Umbilical cord (tissue), 2 donors: Measurements from ENCODE around the genes TNFSF10 and NAALADL2.

GRCh38 chr3:171002235-171002770 lies 24.2 kb downstream of the SLC2A2 start:
- RAMPAGE, long total RNA: no peak

DNA sequence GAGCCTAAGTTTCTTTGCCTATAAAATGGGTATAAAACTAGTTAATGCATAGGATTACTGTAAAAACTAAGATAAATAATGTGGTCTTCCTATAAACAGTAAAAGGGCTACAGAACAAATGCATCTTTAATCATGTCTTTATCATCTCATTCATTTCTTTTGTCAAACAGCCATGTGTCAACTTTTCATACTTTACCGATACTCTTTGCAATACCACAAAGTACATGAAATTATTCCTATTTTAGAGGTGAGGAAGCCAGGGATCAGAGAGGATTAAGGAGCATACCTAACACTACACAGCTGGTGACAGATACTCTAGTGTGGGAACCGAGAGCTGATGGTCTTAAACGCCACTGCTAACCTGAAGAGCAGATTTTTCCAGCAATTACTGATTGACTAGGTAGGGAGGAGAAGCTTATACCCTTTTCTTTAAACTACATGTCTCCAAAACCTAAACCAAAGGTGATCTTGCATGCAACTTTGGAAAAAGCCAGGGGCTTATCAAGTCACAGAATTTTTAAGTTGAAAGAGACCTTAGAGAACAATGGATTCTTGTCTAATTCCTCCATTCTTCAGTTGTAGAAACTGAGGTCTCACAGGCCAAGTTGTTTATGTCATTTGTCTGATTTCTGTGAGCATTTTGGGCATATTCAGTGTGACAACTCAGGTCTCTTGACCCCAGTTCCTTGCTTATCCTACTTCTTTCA lies 2.3 kb downstream of the SLC2A2 start:
- RAMPAGE, long total RNA: no peak

DNA sequence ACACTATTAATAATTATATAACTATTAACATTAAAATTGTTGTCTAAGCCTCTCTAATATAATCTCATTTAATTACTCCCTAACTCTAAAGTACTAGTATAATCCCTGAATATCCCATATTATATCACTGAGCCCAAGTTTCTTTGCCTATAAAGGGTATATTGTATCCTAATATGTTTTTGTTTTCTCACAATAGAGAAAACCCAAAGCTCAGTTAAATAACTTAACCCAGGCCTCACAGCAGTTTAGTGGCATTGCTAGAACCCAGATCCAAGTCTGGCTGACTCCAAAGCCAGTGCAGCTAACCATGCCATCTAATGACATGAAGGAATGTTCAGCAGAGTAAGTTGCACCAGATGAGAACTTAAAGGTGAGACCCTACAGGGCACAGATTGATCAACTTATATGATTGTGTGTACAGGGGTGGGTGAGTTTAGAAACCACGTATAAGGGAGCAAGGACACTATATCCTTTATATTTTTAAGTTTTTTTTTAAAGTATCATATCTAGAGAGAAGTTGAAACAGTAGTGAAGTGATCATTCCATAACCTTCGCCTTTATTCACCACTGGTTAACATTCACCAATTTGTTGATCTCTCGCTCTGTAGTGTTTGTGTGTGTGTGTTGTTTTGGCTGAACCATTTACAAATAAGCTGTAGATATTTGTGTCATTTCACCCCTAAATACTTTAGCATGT lies 1.0 kb downstream of the SLC2A2 start:
- RAMPAGE, long total RNA: no peak

GRCh38 chr3:171142970-171143342 lies 116.4 kb upstream of the SLC2A2 start:
- RAMPAGE, long total RNA: no peak

- RAMPAGE, long total RNA: no peak
These were observed 198.8 kb downstream of the TNIK start for GRCh38 chr3:171261360-171261945.

GRCh38 chr3:171678918-171679334 lies 131.4 kb downstream of the PLD1 start:
- RAMPAGE, long total RNA: no peak

- RAMPAGE, long total RNA: no peak
These were observed 56.2 kb downstream of the PLD1 start for GRCh38 chr3:171753965-171754559.

DNA sequence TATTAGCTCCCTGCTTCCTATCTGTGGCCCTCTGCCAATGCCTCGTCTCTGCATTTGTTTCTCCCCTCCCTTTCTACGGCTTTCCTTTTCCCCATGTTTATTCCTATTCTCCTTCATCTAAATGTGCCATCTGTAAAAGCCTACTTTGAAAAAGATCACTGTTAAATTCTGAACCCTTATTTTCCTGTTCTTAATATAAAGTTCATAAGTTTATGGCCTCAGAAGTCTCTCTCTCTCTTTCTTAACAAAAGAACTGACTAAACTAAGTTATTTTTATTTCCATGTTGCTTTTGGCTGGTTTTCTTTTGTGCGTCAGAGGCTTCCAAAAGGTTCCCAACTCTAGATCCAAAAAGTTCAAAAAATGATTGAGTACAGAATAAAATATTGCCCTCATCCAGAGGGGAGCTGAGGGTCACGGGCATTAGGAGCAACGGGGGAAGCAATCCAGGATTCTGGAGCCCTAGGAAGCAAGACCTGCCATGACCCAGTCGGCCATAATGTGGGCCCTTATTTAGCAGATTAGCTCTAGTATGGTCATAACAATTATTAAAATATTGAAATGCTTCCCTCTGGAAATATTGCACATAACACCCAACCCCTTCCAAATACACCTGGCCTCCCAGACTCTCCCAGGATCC lies 5.3 kb downstream of the PLD1 start:
- RAMPAGE, long total RNA: no peak

DNA sequence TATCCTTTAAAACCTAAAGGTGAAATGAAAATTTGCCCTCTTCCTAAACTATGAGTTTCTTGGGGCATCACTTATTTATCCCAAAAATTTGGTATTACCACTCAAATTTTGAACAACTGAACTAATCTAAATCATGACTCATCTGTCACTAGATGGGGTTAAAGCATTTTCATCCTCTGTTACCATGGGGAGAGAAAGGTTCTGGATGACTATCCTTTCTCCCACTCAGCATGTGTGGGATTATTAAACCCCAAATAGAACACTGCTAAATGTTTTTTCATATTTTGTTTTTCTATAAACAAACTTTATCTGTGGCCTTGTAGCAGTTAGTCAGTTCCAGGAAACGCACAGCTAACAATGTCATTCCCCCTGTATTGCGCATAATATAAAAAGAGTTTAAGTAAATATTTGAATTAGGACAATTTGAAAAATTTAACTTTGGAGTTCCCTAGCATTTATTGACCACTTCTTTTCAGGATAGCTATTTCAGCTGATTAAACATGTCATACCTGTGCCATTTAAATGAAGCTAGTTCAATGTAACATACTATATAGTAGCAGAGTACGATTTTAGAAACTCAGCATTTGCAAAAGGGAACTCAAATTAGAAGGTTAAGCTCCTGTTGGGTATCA lies 9.3 kb upstream of the TMEM212 start:
- RAMPAGE, long total RNA: no peak

DNA sequence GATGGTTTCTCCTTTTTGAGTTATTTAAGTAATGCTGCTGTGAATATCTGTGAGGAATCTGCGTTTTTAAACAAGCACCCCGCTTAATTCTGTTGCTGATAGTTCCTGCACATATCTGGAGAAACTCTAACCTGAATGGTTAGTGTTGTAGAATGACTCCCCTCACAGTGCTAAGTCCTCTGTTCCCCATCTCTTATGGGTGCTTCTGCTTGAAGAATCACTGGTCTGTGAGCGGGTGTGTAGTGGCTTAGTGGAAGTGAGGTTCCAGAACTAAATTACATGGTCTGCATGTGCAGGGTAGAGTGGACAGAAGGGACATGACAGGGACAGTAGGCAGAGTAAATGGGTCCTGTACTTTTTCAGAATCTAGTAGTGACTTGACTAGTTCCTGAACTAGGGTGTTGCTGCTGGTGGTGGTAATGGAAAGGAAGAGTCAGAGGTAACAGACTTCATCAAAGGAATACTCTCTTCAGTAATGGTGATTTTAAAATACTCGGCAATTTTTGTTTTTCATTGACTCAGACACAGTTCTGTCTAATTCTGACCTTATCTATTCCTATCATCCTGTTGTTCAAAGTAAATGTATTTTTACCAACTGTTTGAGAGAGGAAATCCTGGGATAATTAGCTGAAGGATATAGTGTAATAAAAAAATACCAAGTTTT lies 55.3 kb downstream of the FNDC3B start:
- RAMPAGE, long total RNA: no peak

DNA sequence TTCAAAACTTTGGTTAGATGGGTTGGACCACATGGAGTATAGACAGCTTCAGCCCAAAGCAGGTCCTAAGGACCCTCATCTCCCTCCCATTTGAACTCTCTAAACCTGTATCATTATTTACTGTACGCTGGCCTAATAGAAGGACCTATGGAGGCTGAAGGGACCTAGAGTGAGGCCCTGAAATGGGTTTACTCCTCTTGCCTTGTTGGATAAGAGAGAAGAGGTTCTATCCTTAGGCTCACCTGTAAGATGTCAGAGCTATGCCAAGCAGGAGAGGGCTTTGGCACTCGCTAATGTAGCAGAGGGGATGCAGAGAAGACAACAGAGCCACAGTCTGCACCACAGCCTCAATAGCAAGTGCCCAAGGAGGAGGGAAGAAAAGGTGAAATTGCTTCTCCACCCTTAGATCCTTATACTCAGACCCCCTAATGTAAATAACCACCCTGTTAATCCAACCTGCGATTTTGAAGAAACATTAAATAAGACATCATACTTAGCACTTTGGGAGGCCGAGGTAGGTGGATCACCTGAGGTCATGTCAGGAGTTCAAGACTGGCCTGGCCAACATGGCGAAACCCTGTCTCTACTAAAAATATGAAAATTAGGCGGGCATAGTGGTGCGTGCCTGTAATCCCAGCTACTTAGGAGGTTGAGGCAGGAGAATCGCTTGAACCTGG lies 71.1 kb downstream of the FNDC3B start:
- RAMPAGE, long total RNA: no peak

GRCh38 chr3:172179427-172180645 lies 140.5 kb downstream of the FNDC3B start:
- RAMPAGE, long total RNA: no peak

DNA sequence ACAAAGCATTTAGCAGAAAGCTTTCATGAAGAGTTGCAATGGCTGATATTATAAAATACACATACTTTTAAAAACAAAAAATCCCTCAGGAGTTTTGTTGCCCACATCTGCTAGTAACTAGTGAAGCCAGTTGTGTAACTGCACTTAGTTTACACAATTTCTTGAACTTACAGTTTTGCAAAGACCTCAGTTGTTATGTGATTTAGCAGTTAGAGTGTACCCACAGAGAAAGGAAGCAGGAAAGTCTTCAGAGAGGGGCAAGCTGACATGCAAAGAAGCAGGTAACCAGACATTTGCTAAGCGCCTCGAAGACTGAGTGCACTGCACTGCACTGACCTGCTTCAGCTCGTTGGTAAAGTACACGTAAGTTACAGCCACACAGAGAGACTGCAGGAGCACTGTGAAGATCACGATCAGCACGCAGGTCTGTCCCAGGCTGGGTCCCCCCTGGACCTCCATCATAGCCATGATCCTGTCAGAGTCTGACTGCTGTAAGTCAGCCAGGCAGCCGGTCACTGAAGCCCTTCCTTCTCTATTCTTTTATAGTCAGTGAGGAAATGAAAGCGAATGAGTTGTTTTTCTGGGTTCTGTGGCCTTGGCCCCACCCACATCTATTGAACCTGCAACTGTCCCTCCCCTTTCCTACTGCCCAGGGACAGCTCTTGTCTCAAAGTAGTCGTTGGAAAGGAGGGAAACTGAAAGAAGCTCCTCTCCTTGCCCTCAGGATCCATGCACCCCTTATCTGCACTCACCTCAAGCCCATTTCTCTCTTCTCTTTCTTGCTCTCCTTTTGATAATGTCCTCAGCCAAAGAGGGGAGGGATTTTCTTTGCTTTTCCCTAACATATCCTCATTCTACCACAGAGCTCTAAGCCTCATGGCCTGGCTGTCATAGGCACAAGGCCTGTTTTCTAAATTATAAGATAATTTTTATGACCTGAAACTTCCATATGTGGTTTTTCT lies at the start of gene TNFSF10:
Gene TNFSF10 (minus strand): TSS at position 514 of the 962 bp plus-strand sequence.
- RAMPAGE, long total RNA: start-site peak on the minus strand centred at position 496 of the sequence, 38 bp wide, 16 and 16 reads in 2 replicates

- RAMPAGE, long total RNA: no peak
These were observed 39.9 kb upstream of the TNFSF10 start for GRCh38 chr3:172562803-172563760.

DNA sequence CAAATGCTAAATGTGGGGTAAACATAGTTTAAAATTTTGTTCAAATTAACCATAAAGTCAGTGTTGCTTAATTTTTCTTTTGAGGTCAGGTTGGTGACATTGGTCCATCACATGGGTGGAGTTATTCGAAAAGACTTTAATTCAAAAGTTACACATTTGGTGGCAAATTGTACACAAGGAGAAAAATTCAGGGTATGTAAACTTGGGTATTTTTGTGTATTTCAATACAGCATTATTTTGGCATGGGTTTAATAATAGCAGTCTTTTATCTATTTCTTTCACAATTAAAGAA lies 9.5 kb downstream of the ECT2 start:
- RAMPAGE, long total RNA: no peak

DNA sequence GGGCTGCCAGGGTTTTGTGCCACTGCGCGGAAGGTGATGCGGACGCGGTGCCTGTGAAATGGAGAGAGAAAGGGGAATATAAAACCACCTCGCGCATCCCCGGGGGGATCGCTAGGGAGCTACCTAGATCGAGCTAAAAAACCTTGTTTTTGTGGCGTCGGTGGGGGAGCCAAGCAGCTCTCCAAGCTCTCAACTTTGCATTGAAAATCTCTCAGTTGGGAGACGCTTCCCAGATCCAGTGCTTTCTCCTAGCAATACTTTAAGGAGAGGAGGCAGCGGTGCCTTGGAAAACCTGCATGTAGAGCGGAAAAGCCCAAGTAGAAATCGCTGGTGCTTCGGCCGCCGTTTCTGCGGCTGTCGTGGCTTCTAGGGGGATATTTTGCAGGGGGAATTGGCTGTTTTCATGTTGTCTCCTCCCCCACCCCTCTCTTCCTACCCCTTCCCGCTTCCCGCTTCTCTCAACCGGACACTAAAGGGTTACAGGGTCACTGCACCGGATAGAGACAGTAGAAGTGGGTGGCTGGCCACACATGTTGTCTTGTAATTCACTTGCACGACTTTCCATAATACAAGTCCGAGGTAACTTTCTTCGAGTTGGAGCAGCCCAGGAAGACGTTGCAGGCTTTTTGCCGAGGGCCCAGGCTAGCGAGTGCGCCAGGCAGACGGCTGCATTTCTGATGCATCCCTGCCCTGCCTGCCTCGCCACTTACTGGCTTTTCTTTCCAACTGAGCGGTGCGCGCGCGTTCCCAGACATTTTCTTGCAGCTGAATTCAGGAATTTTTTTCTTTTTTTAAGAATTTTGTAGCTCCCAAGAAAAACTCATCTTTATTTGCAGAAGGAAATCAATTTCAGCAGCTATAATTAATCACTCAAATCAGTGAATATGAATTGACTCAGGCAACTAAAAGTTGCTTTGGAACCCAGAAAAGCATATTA lies 187.8 kb downstream of the NLGN1 start:
- RAMPAGE, long total RNA: no peak

DNA sequence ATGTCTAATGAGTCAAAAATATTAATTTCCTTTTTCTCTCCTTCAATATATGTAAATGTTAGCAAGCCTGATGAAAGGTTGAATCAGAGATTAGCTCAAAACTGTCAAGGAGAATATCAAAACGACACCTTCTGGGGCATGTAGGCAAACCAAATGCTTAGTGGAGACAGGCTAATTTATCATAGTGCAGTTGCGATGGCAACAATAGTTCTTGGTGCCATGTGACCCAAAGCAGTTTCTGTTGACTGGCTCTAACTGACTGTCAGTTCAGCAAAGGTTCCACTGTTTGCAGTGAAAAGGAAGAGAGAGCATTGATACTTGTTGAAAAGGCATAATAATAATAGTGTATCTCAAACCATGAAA lies 513.9 kb downstream of the NLGN1 start:
- RAMPAGE, long total RNA: no peak

DNA sequence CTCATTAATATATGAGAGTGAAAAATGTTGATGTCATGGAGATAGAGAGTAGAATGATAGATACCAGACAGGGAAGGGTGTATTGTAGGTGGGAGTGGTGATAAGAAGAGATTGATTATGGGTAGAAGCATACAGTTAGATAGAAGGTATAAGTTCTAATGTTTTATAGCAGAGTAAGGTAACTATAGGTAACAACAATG lies 222.1 kb upstream of the NAALADL2 start:
- RAMPAGE, long total RNA: no peak

DNA sequence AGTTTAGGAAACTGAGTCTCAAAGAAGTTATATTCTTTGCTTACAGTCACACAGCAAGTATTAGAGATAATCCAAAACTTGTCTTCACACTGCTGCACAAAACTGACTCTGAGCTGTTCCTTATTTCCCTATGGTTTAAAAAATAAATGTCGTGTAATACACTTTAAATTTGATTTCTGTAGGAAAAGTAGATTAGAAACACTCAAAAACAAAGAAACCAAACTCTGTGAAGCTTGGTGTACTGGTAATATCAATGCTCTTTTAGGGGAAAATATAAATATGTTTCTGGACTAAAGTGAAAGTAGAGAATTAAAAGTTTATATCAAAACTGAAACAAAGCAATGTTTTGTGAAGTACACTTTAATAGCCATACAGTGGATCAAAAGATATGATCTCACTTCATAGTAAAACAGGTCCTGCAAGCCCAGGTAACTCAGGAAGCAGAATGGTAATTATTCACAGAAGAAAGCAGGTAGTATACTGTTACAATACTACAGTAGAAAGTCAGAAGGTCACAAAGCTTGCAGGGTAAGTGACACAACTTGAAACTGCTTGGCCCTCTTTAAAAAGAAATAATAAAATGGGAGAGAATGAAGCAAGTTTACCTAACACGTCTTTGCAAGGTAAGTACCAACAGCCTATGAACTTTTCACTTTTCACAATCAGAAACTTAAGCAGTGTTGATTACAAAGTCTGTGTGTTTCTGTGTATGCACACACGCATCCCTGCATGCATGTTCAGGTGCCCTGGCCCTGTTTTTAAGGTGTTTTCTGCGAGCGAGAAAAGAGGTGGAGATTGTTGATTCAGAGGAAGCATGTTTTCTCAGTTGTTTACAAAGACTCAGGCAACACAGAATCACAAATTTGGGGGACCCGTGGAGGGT lies at the start of gene NAALADL2:
Gene NAALADL2 (plus strand): TSS at position 507 of the 883 bp plus-strand sequence.
- RAMPAGE, long total RNA: no peak

DNA sequence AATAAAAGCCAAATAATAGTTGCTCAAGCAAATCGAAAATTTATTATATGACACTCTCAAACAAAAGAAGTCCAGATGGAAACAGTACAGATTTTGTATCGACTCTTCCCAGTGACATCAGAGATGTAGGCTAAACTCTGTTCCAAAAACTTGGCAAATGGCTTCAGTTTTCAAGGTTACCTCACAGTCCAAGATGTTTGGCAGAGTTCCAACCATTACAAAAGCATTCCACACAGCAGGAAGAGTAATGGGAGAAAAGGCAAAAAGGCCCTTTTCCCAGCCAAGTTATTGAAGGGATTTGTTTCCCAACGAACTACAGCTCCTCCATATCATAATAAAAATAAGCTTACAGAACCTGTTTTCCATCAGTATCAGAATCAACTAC lies 290.9 kb downstream of the TBL1XR1 start:
- RAMPAGE, long total RNA: no peak